Body of pancreas (tissue), 2 donors: ENCODE data around the genes OR2L5, OR14C36, OR2T4, OR2T5, OR2T11 and LYPD8.

GRCh38 chr1:247409938-247410432, 6.0 kb upstream of the NLRP3 start:
- PRO-cap = no peak
- RAMPAGE, long total RNA, 2 experiments = no peak in any of the 2 experiments

GRCh38 chr1:247420995-247421564, 5.1 kb downstream of the NLRP3 start:
- PRO-cap = no peak
- RAMPAGE, long total RNA, 2 experiments = no peak in any of the 2 experiments

DNA sequence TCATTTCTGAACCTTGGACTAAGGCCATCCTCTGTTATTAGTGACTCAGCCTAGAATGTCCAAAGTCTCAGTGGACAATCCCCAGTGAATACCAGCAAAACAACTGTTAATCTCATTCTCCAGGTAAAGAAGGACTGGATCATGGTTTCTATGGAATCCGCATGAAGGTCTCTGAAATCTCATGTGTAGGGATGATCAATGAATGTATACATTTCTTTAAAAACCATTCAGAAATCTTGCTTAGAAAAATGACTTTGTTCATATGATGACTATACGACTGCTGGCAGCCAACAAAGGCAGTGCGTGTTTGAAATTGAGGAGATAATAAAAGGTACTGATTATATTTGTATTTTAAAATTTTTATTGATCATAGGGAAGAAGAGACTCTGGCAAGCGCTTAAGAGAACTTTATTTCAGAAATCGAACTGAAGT, at the start of gene OR2L5:
Gene OR2L5, plus strand, starts transcription at position 253 of the 432 bp plus-strand sequence.
- PRO-cap = no peak
- RAMPAGE, long total RNA, 2 experiments = no peak in any of the 2 experiments

GRCh38 chr1:248348563-248348896, at the start of gene OR14C36:
Gene OR14C36 (plus strand): TSS chr1:248348775.
- PRO-cap = no peak
- RAMPAGE, long total RNA, 2 experiments = no peak in any of the 2 experiments

GRCh38 chr1:248361240-248361765, at the start of gene OR2T4:
Gene OR2T4 (plus strand): TSS chr1:248361665.
- PRO-cap = no peak
- RAMPAGE, long total RNA, 2 experiments = no peak in any of the 2 experiments

DNA sequence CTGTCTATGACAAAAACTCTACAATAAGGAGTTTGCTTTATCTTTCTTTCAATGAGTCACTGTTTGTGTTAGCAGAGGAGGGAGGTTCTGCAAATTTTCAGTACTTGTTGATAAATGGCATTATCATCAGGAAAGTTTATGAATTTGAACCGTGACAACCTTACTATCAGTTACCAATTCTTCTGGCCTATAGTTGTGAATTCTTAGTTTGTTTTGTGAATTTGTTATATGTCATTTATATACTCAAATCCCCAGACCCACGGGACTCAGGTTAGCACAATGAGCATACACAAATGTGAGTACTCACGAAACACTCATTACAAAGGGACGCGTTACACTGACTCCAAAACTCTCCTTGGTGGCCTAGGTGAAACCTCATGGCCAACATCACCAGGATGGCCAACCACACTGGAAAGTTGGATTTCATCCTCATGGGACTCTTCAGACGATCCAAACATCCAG, at the start of gene OR2T5:
Gene OR2T5, plus strand, starts transcription at position 378 of the 462 bp plus-strand sequence.
- PRO-cap = no peak
- RAMPAGE, long total RNA, 2 experiments = no peak in any of the 2 experiments

- PRO-cap = no peak
- RAMPAGE, long total RNA, 2 experiments = no peak in any of the 2 experiments
Observed at GRCh38 chr1:248634955-248635341, at the start of gene OR2T11. Gene OR2T11 (minus strand): TSS chr1:248635091.

GRCh38 chr1:248691418-248691978, 36.2 kb upstream of the OR2T27 start:
- PRO-cap = no peak
- RAMPAGE, long total RNA, 2 experiments = no peak in any of the 2 experiments

DNA sequence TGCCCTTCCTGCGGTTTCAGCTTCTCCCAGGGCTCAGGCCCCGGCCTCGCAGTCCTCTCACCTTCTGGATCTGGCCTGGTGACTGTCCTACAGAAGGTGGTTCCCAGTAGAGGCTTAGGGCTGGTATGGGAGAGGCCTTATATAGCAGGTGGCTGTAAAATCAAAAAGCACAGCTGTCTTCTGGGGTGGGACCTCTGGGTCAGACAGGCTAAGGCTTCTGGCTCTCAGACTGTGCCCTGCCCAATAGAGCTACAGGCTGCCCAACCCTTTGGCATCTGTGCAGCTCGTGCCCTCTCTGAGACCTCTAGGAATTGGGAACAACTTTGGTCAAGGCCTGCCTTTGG, at the start of gene LYPD8:
Gene LYPD8, minus strand, starts transcription at position 116 of the 344 bp plus-strand sequence.
- PRO-cap = no peak
- RAMPAGE, long total RNA, 2 experiments = no peak in any of the 2 experiments

GRCh38 chr1:248824628-248825139, 1.0 kb downstream of the SH3BP5L start:
- PRO-cap = no peak
- RAMPAGE, long total RNA, 2 experiments = no peak in any of the 2 experiments

GRCh38 chr1:248837376-248837803, 634 bp upstream of the ZNF672 start:
- PRO-cap = unidirectional peak, plus-strand start at chr1:248837696
- RAMPAGE, long total RNA, 2 experiments = no peak in any of the 2 experiments

- PRO-cap = no peak
- RAMPAGE, long total RNA, 2 experiments = no peak in any of the 2 experiments
Observed at GRCh38 chr1:248917231-248917785, 11.3 kb downstream of the PGBD2 start.